ENCODE measurements around a stretch of chr2.

GRCh38 chr2:241073997-241074496 lies 28.0 kb downstream of the MTERF4 start:
- CAGE, long polyA plus RNA = no peak
- RRBS = no CpG with 5 or more reads among the region's 10 CpGs

DNA sequence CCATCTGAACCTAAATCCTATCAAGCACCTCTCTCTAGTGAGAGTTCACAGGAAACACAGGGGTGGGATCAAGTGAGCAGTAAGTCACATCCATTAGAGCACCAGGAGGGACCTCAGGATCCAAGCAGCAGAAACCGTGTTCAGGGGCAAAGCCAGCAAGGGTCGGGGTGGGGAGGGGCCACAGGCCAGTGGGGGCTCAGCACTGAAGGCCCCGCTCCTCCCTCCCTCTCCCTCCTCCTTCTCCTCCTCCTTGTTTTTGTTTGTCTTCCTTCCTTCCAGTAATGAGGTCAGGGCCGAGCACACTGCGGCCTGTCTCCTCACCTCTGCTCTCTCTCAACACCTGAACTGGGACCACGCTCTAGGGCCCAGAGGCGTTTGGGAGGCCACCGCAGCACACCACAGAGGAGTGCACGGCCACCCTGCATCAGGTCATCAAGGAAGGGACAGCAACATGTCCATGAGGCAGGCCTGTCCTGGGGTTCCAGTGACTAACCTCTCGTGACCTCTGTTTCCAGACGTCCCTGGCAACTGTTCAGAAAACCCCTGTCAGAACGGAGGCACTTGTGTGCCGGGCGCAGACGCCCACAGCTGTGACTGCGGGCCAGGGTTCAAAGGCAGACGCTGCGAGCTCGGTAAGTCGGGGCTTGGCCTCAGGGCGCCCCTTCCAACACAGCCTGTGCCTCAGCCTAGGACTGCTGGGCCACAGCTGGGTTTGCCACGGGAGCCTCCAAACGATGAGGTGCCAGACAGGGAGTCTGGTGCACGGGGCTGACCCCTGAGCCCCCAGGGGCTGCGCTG lies 20.7 kb downstream of the MTERF4 start:
- CAGE, long polyA plus RNA = no peak
- RRBS = no CpG with 5 or more reads among the region's 25 CpGs

DNA sequence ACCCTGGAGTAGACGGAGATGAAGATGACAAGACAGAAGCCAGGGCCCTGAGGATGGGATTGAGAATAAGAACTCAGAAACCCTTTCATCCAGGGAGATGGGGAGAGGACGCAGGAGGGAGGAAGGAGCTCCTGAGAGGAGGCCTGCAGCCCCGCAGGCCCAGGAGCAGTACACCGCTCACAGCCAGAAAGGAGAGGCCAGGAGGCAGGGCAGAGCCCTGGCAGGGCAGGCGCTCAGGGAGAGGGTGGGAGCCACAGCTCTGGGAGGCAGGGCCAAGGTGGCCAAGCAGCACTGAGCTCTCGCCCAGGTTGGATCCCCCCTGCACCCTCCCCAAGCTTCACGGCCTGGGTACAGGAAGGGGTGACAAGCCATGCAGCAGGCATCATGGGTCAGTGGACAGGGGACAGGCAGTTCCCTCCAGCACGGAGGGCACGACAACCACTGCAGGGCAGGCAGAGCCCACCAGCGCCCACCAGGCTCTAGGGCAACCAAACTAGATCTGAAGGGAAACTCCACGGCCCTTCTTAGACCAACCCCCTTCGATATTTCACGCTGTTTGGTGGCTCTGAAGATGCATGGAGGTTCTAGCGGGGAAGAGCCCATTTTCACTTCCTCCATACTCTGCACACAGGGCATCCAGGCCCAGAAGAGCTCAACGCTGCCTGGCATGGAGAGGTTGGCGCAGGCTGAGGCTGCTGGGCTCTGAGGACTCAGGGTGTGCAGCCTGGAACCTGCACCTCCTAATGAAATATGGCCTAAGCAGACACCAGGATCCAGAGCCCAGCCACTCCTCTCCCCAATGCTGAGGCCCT lies 8.5 kb upstream of the MTERF4 start:
- CAGE, long polyA plus RNA = no peak
- RRBS = no CpG with 5 or more reads among the region's 16 CpGs

GRCh38 chr2:241254958-241255655 lies 60.4 kb downstream of the HDLBP start:
- CAGE, long polyA plus RNA = no peak
- RRBS = no CpG with 5 or more reads among the region's 16 CpGs

DNA sequence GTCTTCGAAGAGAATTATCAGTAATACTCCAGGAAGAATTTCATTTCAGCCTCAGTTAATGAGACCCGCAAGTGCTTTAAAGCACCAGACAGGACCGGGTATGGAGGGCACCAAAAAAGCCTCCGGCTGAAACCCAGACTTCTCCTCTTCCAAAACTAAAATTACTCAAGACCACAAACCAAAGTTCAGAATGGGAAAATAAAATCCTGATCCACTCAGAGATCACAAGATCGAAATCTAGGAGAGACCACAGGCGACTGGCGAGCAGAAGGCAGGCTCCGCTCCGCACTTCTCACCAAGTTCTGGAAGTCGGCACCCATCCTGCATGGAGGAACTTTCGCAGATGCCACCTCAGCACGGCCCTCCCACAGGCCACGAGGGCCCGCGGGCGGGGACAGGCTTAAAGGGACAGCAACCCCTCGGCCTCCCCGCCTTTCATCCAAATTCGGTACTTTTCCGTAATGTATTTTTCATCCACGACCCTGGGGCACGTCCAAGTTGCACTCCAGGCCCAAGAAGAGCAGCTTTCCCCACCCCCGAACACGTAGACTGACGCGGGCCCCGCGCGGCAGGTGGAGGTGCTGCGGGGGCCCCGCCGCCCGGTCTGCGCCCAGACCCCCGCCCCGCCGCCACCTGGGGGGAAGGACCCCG lies 43.7 kb downstream of the HDLBP start:
- CAGE, long polyA plus RNA = no peak
- RRBS = under 1% methylated on average over 5 of the region's 38 CpGs

- CAGE, long polyA plus RNA = no peak
- RRBS = no CpG with 5 or more reads among the region's 12 CpGs
Observed at GRCh38 chr2:241279412-241280500, 35.7 kb downstream of the HDLBP start.

GRCh38 chr2:241285196-241285621 lies 30.3 kb downstream of the HDLBP start:
- CAGE, long polyA plus RNA = no peak
- RRBS = no CpG with 5 or more reads among the region's 4 CpGs

DNA sequence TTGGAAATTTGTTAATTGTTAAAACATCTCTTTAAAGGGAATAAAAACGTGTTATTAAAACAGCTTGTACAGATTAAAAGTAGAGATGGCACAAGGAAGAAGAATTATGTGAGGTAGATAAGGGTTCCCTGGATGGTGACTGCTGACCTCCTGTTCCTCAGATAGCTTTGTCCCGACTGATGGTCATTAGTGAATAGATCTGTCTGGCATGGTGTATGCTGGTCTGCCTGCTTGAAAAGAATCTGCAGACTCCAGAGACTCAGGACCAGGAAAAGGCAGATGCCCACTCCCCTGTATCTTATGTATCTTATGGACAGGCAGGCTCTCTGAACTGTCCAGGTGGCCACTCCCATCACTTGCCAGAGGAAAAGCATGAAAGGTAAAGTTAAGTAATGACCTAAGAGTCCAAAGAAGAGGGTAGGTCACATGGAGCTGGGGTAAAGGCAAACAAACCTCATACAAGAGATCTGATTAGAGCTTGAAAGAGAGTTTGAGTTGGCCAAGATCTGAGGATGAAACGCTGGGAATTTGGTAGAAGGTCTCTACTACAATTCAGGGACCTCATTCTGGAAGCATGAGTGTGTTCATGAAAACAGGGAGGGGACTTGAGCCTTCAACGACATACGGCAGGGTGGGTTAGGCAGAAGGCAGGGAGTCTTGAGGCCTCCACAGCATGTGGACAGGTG lies 5.4 kb upstream of the FARP2 start:
- CAGE, long polyA plus RNA = no peak
- RRBS = no CpG with 5 or more reads among the region's 5 CpGs

DNA sequence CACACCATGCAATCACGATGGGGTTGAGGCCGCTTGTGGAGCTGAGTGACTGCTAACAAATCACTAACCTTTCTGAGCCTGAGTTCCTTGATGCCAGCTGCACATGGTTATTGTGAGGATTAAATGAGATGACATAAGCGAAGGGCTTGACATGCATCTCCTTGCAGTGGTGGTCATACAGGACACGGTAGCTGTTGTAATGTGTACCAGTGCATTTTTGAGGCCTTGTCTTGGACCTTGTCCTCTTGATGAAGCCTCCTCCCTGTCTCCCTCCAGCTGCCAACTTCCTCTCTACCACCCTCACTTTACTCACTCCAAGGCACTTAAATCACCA lies 3.6 kb downstream of the FARP2 start:
- CAGE, long polyA plus RNA = no peak
- RRBS = no CpG with 5 or more reads among the region's 4 CpGs

DNA sequence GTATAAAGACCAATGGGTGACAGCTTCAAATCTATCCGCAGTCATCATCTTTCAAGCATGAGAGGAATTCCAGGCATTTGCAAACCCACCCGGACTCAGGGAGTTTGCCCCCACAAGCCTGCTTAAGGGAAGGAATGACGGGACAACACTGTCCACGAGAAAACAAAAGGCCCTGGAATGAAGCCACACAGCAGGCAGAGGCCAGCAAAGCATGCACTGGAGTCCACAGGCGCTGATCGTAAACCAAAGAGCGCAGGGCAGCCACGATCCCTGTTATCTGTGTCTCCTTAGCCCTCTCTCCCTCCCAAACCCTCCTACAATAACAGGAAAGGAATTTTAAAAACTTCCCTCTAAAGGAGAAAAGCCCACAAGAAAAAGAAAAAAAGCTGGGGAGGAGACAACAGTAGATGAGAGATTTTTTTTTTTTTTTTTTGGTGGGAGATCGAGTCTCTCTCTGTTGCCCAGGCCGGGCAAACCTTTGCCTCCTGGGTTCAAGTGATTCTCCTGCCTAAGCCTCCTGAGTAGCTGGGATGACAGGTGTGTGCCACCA lies 11.3 kb upstream of the BOK start:
- CAGE, long polyA plus RNA = no peak
- RRBS = no CpG with 5 or more reads among the region's 10 CpGs

GRCh38 chr2:241552676-241553052 lies 5.9 kb upstream of the BOK start:
- CAGE, long polyA plus RNA = no peak
- RRBS = 95% methylated on average over 8 of the region's 13 CpGs

GRCh38 chr2:241610005-241611009 lies 26.7 kb downstream of the THAP4 start:
- CAGE, long polyA plus RNA = no peak
- RRBS = 12% methylated on average over 31 of the region's 74 CpGs

GRCh38 chr2:241678403-241678958 lies 8.1 kb downstream of the DTYMK start:
- CAGE, long polyA plus RNA = no peak
- RRBS = no CpG with 5 or more reads among the region's 19 CpGs

GRCh38 chr2:241763133-241764092 lies 13.2 kb upstream of the GAL3ST2 start:
- CAGE, long polyA plus RNA = no peak
- RRBS = no CpG with 5 or more reads among the region's 28 CpGs

DNA sequence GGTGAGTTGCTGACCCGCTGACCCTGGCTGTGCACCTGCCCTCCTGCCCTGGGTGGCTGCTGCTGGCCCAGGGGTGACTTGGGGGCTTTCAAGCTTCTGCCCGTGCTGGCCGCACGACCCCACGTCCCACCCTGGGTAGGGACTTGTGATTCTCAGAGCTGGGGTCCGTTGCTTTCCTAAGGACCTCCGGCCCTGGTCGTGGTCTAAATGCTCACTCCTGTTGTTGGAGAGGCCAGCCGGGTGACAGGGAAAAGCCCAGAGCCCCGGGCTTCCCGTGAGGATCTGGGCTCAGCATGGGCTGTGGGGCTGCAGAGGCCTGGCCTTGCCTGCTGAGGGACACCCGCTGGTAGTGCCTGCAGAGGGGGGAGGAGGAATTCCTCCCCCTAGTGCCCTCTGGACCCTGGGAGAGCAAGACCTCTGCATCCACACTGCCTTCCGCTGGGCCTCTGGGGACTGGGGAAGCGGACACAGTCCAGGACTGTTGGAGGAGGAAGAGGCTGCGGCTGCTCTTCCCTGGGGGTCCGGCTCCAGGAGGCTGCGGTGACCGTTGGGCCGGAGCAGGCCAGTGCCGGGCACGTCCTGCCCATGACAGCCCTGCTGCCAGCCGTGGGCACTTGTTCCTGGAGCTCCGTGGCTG lies 6.2 kb upstream of the GAL3ST2 start:
- CAGE, long polyA plus RNA = no peak
- RRBS = no CpG with 5 or more reads among the region's 23 CpGs

- CAGE, long polyA plus RNA = no peak
- RRBS = 92% methylated on average over 4 of the region's 5 CpGs
Observed at GRCh38 chr2:241773683-241773937, 3.0 kb upstream of the GAL3ST2 start.

- CAGE, long polyA plus RNA = no peak
- RRBS = 80% methylated on average over 9 of the region's 24 CpGs
Observed at GRCh38 chr2:241773938-241774575, 2.6 kb upstream of the GAL3ST2 start.

GRCh38 chr2:241803186-241804403 lies 5.4 kb upstream of the NEU4 start:
- CAGE, long polyA plus RNA = no peak
- RRBS = 2% methylated on average over 43 of the region's 130 CpGs

DNA sequence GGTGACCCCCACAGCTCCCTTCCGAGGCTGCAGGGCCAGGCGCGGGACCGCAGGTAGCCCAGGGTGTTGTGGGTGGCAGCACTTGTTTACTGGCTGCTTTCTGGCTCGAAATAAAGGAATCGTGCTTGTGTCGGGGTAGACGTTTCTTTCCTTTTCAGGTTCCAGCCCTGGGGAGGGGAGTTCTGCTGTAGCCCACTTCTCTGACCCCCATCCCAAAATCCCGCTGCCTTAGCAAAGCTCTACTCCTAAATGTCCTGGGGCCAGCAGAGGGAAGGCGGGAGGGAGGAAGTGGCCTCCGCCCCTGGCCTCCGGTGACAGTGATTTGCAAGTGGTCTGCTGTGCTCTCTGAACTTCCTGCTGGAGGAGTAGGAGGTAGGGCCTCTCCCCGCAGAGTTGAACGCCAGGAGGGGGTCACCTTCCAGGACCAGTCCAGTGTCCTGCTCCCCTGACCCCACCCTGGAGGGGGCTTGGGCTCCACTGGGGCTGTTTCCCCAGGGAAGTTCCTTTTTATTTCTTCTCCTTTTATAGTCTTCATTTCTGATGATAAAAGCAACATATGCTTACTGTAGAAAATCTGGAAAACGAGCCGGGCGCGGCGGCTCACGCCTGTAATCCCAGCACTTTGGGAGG lies 8.4 kb downstream of the NEU4 start:
- CAGE, long polyA plus RNA = no peak
- RRBS = no CpG with 5 or more reads among the region's 20 CpGs

Data from BJ (cell line).